Measurements from ENCODE around the gene GJD2.

DNA sequence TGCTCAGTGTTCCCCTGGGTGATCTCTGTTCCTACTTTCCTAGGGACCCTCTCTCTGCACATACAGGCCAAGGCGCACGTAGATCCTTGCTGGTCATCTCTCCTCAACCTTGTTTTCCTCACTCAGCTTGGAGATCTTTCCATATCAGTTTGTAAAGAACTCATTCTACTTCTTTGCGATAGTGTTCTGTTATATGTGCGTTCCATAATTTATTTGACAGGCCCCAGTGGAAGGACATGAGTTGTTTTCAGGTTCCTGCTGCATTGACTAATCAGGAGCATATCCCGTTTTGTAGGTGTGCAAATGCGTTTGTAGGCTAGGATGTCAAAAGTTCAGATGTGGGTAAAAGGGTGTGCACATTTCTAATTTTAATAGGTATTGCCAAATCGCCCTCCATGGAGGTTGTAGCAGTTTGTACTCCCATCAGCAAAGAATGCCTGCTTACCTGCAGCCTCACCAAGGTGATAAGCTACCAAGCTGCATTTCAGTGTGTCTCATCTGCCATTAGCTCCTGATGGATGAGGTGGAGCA, 36.1 kb downstream of the KLF13 start:
- PRO-cap, result no peak

DNA sequence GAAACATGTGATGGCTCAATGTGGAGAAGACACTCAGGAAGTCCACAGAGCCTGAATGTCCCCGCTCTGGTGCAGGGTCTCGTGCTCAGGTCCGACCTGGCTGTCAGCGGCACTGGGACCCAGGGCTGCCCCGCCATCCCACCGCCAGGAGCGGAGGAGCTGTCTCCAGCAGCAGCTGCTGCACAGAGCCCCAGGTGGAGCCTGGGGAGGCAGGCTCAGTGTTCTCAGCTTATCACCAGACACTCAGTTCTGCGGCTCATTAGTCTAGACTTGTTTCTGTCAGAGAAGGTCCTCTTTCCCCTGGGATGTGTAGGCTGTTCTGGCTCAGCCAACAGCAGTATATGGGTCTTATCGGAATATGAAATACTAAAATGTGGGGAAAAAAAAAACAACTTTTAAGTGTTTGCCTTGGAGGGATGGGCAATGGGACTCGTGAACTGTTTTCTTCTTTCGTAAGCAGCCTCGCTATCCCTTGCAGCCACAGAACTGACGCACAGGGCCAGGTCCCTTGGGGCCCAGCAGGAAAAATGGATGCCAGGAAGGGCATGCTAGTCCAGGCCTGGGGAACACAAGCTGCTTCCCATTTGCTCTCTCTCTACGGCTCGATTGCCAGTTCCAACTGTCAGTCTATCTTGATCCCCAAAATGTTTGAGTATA, 76.0 kb downstream of the KLF13 start:
- PRO-cap, result no peak

DNA sequence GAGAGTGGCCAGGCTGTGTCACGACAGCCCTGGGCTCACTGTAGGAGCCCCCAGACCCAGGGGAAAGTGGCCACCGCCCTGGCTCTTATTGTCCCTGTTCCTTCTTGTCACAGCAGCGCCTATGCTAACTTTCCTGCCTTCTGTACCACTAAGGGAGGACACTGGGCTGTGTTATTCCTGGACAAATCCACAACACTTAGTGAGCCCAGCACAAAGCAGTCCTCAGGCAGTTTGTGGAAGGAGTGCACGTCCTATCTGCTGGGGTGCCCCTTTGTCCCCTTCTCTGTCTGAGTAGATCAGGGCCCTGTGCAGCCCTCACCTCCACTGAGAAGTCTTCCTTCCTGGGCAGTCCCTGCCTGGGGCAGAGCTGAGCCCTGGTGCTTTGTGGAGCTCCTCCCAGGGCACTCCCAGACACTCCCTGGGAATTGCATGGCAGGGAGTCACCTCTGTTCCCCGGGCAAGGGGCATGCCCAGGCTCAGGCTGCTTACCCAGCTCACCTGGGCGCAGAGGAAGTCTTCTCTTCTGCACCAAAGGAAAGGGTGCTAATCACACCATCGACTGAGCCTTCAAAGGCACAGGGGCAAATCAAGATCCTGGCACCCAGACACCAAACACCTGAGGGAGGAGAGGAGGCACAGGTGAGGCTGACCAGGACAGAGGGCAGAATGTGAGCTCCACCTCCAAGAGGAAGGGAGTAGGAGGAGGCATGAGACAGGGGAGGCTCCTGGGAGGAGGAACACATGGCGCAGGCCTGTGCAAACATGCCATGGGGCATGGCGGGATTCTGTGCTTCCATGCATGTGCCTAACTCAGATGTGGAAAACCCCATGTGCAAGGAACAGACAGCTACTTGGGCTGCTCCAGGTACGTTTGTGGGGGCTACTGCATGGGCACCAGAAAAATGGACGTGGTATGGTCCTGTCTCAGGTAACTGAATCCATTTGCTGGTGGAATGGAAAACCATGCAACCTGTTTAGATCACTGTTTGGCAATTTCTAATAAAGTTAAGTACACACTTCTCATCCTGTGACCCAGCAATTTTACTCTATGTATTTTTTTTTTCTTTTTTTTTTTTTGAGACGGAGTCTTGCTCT, 138.8 kb downstream of the KLF13 start:
- PRO-cap, result no peak

GRCh38 chr15:31488365-31489397, 162.0 kb downstream of the KLF13 start:
- PRO-cap, result no peak

DNA sequence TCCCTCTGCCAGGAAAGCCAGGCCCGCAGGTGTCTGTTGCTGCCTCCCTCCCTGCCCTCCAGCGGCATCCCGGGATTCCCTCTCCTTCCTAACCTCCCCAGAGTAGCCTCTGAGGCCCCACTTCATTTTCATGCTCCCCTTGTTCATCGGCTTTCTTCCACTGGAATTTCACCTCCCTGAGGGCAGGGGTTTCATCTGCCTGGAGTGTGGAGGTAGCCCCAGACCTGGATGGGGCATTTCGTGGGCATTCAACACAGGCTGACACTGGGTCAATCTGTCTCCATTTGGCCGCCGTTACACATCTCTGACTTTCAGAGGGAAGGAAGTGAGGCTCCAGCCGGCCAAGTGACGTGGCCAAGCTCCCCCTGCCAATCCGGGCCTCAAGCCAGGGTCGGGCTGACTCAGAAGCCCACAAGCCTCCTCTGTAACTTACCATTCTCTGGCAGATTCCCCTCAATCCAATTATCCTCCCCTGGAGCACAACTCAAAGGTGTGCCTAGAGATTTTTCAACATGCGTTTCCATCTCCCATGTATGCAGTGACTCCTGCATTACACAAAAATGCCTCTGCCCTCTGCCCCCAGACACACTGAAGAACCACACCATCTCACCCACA, 227.6 kb downstream of the KLF13 start:
- PRO-cap, result no peak

DNA sequence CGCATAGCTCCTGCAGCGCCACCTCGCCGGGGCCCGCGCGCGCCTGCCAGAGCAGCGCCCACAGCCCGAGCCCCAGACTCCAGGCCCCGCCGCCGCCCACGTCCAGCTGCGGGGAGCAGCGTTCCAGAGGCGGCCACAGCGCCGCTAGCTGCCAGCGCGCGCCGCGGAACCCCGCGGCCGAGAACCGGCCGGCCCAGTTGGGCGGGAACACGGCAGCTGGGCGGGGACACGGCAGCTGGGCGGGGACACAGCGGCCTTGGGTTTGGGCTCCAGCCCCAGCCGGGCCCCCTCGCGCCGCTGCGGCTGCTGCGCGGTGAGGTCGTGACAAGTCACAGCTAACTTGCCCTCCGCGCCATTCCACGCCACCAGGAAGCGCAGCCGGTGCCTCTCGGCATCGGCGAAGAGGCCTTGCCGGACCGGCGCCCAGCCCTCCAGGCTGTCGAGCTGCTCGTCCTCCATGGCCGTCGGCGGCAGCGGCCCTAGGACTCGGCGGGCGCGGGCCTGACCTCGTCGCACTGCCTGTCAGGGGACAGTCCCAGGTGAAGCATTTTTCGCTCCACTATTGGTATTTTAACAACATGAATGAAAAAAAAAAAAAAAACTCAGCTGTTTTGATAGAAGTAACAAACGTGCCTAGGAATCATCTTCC, 78.7 kb upstream of the ARHGAP11A start:
- PRO-cap, result no peak

DNA sequence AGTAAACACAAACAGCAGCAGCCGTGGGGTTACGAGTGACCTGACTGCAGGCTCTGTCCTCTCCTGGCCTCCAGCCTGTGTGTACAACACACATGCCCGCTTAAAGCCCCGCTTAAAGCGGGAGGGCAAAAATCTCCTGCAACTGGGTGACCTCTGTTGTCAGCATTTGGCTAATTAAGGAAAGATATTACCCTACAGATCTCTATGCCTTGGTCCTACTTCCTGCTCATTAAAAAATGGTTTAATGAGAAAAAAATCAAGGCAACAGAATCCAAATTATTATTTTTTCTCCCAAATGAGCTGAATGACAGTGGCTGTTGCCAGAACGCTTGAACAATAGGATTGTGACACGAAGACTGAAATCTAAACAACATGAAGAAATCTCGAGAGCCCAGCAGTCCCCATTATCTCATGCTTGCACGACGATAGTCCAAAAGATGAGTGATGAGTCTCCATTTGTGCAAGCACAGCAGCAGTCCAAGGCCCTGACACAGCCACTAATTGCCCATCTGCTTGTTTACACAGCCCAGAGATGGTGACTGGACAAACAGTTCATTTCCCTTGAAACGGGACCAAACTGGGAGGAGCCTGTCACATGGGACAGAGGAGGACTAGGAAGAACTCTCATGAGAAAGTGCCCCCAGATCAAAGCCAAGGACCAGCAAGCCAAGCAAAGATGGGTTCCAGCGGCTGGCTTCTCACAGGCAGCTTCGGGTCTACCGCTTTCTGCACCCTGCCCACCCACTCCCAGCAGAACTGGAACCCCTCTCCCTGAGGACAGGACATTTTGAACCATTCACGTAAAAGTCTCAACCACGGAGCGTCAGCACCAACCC, 120.9 kb downstream of the GREM1 start:
- PRO-cap, result no peak

- PRO-cap, result no peak
Observed at GRCh38 chr15:33026603-33027084, 167.9 kb downstream of the FMN1 start.

DNA sequence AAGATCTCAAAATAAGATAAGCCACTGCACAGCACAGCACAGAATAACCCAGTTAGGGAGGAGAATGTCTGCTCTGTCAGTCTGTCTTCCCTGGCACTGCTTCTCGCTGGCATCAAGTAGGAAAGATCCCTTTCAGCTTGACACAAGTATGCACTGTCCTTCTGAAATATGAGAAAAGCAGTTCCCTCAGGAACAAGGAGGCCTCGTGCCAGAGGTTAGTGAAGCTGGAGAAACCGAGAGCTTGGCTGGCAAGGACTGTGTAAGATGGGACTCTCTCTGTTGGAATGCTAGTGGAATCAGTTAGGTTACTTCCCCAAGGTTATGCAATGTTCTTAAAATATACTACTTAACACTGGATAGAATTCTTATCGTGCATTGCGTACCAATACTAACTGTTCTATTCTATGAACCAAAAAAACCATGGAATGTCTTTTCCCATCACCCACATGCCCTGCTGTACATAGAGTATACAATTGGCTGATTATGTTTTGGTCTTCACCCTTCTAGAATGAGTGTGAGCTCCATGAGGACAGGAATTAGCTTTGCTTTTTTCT, 59.0 kb downstream of the FMN1 start:
- PRO-cap, result no peak

DNA sequence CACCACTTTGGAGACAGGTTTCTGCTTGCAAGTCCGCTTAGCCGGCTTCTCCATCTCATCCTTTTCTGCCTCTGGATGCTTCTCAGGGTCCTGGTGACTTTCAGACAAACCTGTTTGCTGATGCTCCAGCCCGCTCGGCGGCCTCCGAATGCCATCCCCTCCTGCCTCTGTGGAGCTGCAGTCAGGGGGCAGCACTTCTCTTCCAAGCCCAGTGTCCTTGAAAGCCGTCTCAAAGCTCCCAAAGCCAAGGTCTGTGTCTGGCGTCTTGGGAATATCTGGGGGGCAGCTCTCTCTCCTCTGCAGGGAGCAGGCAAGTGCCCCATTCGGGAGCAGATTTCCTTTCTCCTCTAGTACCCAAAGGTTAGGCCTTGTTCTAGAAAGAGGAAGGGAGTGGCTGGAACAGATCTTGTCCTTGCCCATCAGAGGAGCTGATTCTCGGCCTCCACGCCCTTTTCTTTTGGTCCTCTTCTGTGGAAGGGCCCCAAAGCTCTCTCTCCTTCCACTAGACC, 40.5 kb downstream of the FMN1 start:
- PRO-cap, result no peak

- PRO-cap, result no peak
Observed at GRCh38 chr15:33242623-33243141, 48.2 kb upstream of the FMN1 start.

DNA sequence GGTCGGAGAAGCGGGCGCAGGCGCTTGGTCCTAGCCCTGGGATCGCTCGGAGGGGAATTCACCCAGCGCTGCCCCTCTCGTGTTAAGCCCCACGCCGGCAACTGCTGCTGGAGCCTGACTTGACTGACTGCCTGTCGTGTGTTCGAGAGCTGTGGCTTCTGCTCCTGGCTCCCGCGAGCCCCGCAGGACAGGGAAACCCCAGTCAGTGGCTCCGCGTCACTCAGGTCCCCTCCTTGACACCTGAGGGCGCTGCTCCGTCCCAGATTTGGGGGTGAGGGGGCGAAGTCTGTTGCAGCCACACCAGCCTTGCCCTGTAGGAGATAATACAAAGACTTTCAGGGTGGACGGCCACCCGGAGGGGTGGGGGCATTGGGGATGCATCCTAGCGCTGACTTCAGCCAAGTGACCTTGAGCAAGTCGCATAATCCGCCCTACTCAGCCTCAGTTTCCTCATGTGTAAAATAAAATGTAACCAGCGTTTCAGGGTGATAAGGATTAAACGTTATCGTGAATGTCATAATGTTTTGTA, 884 bp downstream of the RYR3 start:
- PRO-cap, result no peak

DNA sequence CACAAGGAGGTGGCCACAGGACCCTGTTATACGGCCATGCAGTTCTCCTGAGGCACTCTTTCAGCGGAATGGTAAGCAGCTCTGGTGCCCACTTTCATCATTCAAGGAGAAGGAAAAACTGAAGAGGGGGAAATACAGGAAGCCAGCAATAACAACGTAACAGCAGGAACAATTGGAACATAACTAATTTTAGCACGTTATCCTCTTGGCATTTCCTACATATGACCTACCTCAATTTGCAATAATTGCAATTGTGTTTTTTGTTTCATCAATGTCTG, 219.8 kb downstream of the RYR3 start:
- PRO-cap, result no peak

DNA sequence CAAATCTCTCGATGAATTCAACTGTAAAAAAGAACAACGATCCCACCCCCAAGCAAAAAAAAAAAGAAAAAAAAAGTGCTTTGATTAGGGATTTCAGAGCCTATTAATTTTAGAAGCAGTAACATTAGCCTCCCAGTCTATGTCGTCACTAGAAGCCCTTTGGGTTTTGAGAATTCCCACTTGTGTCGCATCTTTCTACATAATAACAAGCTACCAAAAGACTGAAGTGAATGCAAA, 748 bp downstream of the EMC7 start:
- PRO-cap, result no peak

GRCh38 chr15:34239104-34239790, 14.4 kb downstream of the EMC4 start:
- PRO-cap, result no peak

DNA sequence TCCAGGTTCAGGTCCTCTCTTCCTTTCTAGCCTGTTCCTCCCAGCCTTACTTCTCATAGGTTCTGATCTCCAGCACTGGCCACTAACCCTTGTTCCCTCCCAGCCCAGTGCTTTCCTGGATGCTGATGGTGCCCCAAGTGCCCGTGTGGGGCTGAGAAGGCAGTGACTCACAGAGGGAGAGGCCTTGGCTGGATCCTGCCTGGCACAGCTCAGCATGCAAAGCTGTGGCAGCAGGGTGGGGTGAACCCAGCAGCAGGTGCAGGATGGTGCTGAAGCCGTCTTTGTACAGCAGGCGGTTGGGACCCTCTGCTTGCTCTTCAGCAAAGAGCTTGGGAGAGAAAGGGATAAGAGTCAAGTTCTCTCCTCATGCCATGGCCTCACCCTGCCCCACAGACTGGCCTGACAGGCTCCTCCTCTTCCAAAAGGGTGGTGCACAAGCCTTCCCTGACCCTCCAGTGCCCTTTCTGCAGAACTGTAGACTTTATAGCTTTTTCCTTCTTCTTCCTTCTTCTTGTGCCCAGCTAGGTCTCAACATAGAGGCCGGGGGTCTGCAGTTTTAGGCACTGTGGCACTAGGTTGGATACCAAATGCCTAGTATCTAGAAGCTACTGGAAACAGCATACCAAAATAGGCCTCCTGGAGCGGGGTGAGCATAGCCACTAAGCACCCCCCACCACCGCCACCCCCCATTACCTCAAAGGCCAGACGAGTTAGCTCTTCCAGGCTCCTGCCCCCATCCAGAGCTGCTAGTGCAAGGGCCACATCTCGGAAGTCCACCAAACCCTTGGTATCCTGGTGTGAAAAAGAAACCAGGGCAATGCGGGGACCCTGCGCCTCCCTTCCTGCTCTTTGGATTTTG, 7.3 kb downstream of the LPCAT4 start:
- PRO-cap, result no peak

GRCh38 chr15:34436571-34437605, 720 bp downstream of the GOLGA8A start:
- PRO-cap, result no peak

DNA sequence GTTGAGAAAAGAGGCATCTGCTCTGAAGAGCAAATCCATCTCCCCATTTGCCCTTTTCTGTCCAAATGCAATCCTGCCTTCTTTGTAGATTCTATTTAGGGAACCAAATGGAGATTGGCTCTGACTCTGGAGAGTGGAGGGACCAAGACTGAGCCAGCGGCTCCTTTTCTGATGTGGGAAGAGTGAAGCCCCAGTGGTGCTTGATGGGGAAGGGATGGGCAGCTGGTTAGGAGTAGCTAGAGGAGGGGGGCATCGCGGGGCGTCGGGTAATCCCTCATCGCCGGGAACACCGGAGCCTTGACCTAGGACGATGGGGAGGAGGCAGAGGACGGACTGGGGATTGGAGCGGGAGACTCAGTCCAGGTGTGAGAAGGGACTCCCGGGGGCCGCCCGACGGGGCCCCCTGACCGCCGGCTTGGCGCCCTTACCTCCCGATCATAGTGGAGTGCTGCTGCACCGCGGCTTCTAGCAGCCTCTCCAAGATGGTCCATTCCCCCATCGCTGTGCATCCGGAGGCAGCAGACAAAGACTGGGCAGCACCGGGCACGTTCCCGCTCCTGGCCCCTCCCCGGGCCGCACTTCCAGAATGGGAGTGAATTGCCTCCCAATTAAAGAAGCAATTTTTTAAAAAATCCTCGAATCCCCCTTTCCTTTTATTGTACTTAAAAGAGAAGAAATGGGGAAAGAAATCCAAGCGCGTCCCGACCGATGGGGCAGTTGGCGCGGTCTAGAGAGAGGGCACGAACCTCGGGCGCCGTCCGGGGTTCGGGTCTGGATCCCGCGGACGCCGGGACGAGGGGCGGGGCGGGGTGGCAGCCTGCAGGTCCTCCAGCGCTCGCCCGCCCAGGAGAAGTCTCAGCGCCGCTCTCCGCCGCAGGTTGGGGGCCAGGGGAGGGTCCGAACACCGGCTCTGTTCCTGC, 548 bp downstream of the GJD2 start:
- PRO-cap, result no peak

- PRO-cap, result no peak
Observed at GRCh38 chr15:34754910-34755218, at the start of gene GJD2. Gene GJD2 (minus strand): TSS chr15:34754998.

DNA sequence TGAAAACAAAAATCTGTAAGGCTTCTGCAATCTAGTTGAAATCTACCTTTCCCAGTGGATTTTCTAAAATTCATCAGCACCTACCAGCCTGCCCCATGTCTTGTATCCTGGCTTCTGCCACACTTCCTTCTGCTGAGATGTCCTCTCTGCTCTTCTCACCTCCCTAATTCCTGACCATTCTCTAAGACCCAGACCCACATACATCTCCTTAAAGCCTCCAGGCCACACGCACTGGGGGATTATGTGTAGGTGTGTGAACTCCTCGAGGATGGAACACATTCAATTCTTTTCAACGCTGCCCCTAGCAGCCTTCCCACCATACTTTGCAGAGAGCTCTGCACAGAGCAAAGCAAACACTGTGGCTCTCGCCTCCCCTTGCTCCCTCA, 6.2 kb downstream of the ACTC1 start:
- PRO-cap, result unidirectional peak, minus-strand start at position 180 of the sequence; unidirectional peak, minus-strand start at position 264 of the sequence